A172 (cell line): Measurements from ENCODE around the genes HSD3B2 and NBPF8.

DNA sequence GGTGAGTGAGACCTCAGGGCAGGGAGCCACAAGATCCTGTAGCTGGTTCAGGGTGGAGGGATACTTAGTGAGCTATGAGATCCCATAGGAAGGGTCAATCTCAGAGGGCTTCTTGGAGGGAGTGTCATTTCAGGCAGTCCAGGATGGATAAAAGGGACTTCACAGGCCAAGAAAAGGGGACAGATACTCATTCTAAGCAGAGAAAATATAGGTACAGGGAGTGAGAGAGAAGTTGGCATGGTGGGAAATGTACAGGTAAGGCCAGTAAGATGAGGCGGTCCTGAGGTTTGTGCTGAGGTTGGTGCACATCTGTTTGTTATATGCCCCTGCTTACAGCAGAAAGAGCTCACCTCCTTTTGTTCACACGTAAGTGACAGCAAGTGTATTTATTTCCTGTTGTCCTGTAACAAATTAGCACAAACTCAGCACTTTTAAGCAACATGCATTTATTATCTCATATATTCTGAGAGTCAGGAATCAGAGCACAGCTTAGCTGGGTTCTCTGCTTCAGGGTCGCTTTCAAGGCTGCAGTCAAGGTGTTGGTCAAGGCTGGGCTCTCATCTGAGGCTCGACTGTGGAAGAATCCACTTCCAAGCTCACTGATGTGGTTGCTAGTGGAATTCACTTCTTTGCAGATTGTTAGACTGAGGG is 45.7 kb downstream of the TENT5C start:
- RAMPAGE, long total RNA, result no peak

- RAMPAGE, long total RNA, result no peak
These were observed 66.0 kb downstream of the TENT5C start for GRCh38 chr1:117671907-117672192.

- RAMPAGE, long total RNA, result no peak
These were observed 76.6 kb downstream of the TENT5C start for GRCh38 chr1:117682356-117682866.

DNA sequence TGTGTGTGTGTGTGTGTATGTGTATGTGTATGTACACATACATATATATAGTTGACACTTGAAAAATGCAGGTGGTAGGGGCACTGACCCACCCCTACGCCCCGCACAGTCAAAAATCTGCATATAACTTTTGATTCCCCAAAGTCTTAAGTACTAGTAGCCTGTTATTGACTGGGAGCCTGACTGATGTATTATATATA is 30.5 kb downstream of the WDR3 start:
- RAMPAGE, long total RNA, result no peak

DNA sequence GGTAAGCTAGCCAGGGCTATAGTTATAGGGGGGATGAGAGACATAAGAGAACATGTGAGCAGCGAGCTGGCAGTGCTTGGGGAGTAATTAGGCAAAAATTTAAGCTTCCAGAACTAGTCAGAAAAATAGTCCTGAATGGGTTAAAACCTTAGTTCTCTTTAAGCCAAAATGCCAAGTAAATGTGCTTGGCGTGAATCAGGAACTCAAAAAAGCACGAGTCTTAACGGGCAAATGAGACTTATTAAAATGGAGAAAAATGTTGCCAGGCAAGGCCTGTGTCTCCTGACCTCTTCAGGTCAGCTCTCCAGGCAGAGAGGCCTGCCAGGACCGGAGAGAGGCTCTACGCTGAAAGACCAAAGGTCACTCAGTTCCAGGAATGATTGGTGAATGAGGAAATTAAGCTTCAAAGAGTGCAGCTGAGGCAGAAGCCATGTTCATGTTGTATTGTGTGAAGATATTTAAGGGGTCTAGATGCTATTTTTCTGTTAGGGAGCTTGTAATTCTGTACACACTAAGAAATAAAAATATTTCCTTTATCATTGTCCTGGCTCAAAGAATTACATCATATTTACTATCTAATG is 66.6 kb downstream of the SPAG17 start:
- RAMPAGE, long total RNA, result no peak

- RAMPAGE, long total RNA, result no peak
These were observed 75.6 kb downstream of the TBX15 start for GRCh38 chr1:118912514-118912890.

- RAMPAGE, long total RNA, result no peak
These were observed 988 bp downstream of the WARS2 start for GRCh38 chr1:119139455-119139874.

GRCh38 chr1:119177395-119177877 is 37.0 kb upstream of the WARS2 start:
- RAMPAGE, long total RNA, result no peak

GRCh38 chr1:119294701-119295170 is 73.8 kb upstream of the HAO2 start:
- RAMPAGE, long total RNA, result no peak

GRCh38 chr1:119414825-119415681 is at the start of gene HSD3B2:
Gene HSD3B2, plus strand, starts transcription at chr1:119415150.
- RAMPAGE, long total RNA, result no peak

- RAMPAGE, long total RNA, result no peak
These were observed 16.0 kb downstream of the ZNF697 start for GRCh38 chr1:119632094-119632454.

- RAMPAGE, long total RNA, result no peak
These were observed 31.1 kb upstream of the ZNF697 start for GRCh38 chr1:119679133-119679572.

GRCh38 chr1:119750614-119751345 is 17.9 kb downstream of the HMGCS2 start:
- RAMPAGE, long total RNA, result no peak

DNA sequence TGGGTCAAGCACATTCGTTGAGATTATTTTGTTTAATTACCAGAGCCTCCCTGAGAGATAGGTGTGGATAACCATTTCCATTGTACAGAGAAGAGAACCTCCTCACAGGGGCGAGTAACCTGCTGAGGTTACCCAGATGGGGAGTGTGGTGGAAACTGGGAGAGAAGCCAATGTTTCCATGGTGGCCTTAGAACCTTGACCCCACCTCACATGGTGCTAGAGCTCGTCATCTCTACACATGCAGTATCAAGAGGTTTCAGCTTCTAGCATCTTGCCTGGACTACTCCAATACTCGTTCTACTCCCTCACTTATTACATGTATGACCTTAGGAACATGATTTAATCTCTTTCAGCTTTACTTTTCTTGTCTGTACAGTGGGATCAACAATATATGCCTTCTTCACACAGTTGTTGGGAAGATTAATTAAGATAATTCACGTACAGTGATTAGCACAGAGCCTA is 4.7 kb downstream of the REG4 start:
- RAMPAGE, long total RNA, result no peak

DNA sequence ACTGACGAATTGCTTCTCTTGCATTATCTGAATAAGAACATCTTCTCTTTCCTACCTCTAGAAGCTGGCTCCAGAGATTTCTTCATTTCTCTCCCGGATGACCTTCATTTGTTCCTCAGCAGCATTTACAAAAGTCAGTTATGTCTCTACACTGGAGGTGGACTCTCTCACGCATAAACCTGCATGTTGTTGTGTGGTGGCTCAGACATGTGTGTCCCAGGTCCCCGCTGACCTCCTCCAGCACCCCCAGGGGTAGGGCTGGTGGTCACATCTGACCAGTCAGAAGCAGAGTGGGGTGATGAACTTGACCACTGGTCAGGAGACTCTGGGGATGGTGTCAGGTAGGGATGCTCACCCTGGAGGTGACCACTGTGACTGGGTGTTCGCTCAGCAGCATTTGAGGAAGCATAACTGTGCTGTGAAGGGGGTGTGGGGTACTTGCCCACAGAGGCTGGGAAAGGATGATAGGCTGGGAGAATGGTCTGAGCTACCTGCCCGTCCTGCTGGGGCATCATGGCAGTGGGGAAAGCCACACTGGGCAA is 18.9 kb upstream of the ADAM30 start:
- RAMPAGE, long total RNA, result no peak

- RAMPAGE, long total RNA, result no peak
These were observed 27.3 kb upstream of the ADAM30 start for GRCh38 chr1:119923466-119924241.

GRCh38 chr1:119965128-119965327 is 68.7 kb upstream of the ADAM30 start:
- RAMPAGE, long total RNA, result no peak

GRCh38 chr1:120109093-120109492 is 39.6 kb upstream of the NOTCH2 start:
- RAMPAGE, long total RNA, result no peak

GRCh38 chr1:120132110-120132407 is 44.3 kb downstream of the SEC22B start:
- RAMPAGE, long total RNA, result no peak

DNA sequence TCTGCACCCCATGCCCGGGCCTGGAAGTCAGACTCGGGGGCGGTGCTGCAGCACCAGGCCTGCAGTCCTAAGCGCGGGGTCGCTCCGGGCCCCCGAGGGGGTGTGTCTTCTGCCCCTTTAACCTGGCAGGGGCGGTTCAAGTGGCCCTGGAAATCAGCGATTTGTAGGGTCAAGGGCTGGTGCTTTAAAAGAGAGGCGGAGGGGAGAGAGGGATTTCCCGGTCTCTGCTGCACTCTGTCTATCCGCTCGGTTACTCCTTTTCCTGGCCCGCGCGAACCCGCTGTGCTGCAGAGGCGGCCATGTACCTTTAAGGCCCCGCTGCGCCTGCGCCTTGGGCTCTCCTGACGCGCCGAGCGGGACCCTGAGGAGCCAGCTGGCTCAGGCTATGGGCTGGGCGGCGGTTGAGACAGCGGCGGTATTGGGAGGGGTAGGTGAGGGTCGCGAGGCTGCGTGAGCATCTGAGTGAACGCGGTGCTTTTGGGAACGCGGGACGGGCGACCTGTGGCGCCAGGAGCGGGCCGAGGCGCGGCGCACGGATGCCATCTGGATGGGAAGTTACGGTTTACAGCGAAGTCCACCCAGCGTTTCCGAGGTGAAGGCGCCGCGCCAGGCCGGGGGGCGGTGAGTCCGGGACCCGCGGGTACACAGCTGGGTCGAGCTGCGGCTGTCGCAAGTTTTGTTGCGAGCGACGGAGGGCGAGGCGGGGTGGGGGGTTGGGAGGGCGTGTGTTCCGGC is at the start of gene NBPF8:
NBPF8 (plus strand) TSS at position 352 of the 735 bp plus-strand sequence.
- RAMPAGE, long total RNA, result no peak